Daoy (cell line): ENCODE measurements around the gene NOD1.

- RAMPAGE, long total RNA = no peak
These were observed 10.6 kb upstream of the WIPF3 start for GRCh38 chr7:29795787-29796121.

DNA sequence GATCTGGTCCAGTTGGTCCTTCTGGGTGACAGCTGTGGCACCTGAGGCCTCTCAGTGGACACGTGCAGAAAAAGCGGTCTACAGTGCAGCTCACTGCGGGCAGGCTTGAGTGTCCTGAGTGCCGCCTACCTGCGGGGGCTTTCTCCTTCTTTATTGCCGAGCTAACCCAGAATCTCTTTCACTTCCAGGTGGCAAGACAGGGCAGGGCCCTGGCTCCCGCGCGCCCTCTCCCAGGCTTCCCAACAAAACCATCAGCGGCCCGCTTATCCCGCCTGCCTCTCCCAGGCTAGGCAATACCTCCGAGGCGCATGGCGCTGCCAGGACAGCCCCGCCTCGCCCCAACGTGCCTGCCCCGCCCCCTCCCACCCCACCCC lies 77.3 kb downstream of the WIPF3 start:
- RAMPAGE, long total RNA = no peak

GRCh38 chr7:29964932-29965292 lies 24.7 kb downstream of the SCRN1 start:
- RAMPAGE, long total RNA = no peak

DNA sequence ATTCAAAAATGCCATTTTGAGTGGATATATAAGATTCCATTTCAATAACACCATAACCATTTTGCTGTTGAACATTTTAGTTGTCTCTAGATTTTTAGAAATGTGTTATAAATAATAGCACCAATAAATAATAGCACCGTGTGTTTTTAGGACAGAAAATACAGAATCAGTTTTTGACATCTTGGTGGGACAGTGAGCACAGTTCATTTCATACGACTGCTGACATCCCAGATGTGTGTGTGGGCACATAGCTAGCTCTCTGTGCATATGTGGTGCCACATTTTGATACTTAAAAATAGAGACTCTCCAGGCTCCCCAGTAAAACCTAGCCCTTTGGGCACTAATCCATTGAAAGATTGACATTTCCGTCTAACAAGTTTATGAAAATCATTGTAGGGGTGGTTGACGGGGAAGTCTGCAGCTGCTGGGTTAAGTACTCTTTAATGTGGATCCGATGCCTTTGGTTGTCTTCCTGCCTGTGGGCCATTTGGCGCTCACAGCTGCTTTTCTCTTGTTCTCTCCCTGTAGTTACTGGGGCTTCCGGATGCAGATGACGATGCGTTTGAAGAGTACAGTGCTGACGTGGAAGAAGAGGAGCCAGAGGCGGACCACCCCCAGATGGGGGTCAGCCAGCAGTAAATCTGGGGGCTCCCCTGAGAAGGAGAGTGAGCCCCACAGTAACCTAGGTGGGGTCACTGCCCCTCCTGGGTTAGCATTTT lies 22.3 kb downstream of the MTURN start:
- RAMPAGE, long total RNA = no peak

- RAMPAGE, long total RNA = no peak
These were observed 66.5 kb downstream of the MTURN start for GRCh38 chr7:30201067-30201867.

DNA sequence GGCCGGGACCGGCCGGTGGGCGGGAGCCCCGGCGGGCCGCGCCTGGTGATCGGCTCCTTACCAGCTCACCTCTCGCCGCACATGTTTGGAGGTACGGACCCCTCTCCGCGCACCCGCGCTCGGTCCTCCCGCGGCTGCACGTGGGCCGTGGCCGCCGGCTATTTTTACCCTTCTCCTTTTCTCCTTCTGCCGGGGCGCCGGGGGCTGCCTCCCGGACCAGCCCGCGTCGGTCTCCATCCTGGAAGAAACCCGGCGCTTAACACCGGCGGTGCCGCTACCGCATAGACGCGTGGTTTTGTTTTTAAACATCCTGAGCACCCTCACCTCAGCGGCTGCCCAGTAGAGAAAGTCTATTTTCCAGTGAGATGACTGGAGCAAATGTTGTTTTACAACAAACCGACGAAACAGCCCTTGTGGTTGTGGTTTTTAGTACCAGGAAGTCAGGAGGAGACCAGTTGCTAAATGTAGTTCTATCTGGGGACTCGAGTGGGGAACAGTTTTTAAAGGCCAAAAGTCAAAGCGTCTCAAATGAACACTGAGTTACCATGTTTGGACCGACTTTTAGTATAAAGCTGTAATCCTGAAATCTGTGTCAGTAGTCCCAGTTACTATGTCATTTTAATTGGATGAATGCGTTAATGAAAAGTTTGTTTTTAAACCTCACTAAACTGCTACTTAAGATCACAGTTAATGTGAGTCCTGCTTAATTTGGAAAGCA lies 1.5 kb downstream of the ZNRF2 start:
- RAMPAGE, long total RNA = no peak

- RAMPAGE, long total RNA = no peak
These were observed 9.3 kb downstream of the NOD1 start for GRCh38 chr7:30469244-30469791.

DNA sequence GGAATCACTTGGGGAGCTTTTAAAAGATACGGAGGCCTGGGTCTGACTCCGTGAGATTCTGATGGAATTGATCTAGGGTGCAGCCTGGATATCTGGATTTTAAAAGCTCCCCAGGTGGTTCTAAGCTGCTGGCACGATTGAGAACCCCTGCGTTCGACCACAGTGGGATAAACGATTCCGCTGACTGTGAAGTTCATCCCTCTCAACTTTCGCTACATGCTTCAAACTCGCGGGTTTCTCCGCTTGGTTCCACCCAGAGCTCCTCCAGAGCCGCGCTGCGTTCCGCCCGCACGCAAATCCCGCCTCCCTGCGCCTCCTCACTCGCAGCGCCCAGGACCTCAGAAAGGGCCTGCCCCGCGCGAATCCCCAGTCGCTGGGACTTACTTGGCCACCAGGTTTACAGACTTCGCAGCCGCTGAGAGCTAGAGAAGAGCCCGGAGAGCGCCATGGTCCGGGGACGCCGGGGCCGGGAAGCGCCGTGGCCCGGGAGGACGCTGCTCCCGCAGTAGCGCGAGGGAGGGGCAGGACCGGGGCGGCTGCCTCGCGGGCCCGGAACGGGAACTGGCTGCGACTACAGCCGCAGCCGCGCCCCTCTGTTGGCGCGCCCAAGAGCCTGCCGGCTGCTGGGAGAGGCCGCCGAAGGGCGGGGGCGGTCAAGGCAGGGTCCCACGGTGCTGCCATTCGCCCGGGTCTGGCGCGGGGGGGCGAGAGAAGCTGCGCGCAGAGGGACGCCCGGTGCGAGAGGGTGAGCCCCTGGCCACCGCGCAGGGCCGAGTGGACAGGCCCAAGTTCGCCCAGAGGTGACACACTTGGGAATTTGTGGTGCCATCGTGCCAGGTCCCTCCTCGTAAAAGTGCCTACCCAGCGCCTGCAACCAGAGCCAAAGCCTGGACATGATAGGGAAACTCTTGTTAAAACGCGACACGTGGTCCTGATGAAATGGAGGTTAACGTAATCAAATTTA lies at the start of gene NOD1:
Gene NOD1 (minus strand): TSS at position 563 of the 964 bp plus-strand sequence.
- RAMPAGE, long total RNA = no peak

- RAMPAGE, long total RNA = no peak
These were observed 29.7 kb upstream of the GGCT start for GRCh38 chr7:30534295-30534670.

DNA sequence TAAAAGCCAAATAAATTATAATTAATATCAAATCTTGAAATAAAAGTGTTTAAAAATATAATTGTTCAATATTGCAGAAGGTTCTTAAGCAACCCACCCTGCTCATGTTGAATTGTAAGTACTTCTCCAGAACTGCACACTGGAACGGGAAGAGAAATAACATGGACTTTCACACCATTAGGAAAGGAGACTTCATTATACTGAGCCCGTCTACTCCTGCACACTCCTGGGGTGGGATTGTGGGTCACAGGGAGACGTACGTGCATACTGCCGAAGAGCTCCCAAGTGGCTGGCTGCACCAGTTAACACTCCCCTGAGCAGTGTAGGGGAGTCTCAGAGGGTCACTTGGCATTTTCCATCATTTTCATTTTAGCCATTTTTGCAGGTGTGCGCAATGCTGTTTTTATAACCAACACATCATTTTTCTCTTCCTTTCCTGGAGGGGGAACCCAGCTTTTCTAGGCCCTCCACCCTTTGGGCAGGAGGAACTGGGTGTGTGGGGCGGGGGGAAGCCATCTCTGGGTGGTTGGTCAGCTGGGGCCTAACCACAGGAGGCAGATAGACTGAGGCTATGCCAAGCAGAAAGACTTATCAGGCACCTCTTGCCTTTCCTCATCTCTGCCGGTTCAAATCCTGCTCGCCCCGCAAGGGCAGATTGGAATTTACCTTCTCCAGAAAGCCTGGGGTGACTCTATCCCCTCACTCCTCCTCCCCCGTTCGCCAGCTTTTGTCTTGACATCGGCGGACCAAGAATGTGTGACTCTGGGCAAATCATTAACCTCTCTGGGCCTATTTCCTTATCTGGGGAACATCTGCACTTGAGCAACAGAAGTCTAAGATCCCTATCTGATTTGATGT lies 816 bp upstream of the GARS1 start:
- RAMPAGE, long total RNA = no peak

- RAMPAGE, long total RNA = no peak
These were observed 21.0 kb downstream of the GARS1 start for GRCh38 chr7:30615619-30616109.

GRCh38 chr7:30697744-30698207 lies 15.5 kb upstream of the CRHR2 start:
- RAMPAGE, long total RNA = no peak

DNA sequence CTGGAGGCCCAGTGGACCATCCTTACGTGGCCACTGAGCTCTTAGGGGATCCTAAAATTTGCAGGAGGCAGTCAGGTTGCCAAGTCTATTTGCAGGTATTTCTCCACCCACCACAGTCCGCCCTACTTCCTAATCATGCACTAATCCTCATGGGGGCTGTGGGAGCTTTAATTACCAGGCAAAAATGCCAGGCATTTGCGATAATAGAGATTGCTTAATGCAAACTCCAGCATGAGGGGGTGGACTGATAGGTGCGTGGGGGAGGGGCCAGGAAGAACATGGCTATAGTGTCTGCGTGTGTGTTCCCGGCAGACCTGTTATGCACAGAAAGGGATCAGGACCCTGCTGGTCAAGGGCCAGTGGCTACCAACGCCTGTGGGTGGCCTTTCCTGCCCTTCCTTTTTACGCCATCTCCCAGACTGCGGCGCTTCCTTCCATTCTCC lies 15.6 kb upstream of the AQP1 start:
- RAMPAGE, long total RNA = no peak

DNA sequence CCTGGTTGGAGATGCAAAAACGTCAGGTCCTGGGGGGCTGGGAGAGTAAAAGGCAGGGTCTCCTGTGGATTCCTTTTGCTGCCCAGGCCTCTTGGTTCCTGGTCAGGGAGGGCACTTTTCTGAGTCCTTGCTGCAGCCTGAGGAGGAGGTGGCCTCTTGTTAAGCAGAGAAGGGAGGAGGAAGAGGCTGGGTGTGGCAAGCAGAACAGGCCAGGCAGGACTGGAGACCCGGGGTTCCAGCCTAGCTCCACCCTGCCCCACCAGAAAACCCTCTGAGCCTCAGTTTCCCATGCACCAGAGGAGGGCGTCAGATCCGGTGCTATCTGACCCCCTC lies 6.1 kb upstream of the AQP1 start:
- RAMPAGE, long total RNA = no peak

DNA sequence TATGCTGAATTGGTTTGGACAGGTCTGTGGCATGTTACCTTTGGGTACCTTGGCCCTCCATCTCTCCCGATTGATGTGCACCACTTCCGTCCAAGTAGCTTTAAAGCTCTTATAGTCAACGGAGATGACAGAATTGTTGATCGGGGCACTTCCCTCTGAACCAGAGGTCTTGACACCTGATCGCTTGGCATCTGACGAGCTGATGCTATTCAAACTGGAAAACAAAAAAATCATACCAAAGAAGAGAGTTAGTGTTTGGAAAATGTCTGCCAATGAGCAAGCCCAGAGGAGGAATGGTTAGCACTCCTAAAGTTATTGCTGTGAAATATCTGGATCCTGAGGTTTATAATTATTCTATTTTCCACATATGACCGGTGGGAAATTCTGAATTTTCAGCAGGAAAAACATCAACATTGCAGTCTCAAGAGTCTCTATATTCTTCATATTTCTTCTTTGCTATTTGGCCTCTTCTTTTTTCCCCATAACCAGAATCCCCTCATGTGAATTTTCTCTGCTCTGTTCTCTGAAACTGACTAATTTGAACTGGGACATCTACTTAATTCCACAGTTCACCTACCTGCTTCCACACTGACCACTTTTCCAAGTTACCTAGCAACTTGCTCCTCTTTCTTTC lies 136.1 kb downstream of the PPP1R17 start:
- RAMPAGE, long total RNA = no peak

GRCh38 chr7:32283608-32284172 lies 206.5 kb downstream of the LSM5 start:
- RAMPAGE, long total RNA = no peak

DNA sequence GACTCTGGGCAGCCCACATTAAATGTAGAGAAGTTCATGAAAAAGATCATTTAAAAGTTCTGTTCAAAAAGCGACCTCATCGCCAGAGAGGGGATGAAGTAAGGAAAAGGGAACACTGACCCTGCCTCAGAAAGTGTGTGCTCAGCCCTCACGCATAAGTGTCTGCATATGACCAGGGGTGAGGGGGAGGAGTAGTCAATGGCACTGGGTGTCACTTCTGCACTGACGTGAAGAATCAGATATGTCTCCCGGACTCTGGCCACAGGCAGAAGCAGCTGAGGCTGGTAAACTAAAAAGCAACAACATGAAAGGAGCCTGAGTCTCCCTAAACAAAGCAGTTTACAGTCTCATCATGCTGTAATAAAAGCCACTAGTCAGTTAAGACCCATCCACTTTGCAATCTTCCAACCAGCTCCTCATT lies 168.5 kb downstream of the AVL9 start:
- RAMPAGE, long total RNA = no peak

GRCh38 chr7:32677692-32677987 lies 182.4 kb downstream of the AVL9 start:
- RAMPAGE, long total RNA = no peak

DNA sequence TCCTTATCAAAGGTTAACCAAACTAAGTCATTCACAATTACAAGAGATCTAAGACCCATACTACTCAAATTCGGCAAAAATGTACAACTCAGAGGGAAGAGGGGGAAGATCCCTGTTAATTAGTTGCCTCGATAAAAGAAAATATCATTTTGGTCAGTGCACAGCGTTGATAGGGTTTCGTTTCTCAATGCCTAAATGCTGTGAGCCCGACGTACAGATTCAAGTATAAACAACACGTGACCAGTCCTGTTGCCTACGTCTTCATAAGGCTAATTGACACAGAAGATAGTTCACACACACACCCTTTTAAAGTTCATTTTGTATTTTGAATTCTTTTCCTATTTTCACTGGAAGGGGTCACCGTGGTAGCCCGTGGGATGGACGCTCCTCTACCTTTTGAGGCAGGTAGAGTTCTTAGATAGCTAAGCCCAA lies 1.1 kb downstream of the KBTBD2 start:
- RAMPAGE, long total RNA = no peak

DNA sequence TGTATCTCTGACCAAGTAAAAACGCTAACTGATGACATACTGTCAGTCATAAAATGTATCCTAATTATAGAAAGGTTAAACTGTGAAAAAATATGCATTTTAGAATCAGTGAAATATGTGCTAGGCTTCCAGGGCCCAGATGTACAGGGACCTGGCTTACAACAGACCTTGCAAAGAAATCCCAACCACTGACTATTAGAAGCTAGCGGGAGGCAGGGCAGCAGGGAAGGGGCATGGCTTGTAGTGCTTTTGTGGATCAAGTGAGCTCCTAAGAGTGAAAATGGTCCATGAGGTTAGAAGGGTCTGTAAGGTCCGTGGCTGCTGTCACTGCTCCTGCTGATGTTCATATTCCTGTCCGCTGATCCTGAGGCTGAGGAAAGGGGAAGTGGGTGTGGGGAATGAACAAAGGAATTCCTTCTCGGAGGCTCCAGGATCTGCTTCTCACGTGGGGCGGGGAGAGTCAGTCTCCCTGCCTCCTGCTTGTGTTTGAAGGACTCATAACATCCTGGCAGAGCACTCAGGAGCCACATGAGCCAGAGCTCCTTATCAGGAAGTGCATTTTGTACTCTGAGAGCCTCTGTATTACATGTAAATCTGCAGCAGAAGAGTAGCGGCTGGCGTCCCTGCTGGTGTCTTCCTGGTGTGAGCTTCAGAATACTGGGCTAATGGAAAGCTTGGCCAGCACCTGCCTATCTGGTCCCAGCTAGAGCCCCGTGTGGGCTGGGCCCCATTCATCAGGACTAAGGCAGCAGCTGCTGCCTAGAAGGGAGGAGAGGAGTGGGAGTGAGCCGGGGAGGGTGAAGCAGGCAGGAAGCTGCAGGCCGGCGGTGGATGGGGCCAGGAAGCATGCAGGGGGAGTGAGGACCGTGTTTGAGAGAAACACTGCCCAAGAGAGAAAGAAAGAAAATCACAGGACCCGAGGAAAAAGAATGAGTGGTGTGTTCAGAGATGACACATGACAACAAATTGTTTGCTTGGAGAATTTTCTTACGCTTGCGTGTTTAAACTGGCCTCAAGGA lies 41.0 kb downstream of the FKBP9 start:
- RAMPAGE, long total RNA = no peak